Spleen (tissue), 7 donors: ENCODE results near the genes NIF3L1 and ALS2.

GRCh38 chr2:199460139-199460296, 2.3 kb upstream of the SATB2 start:
- PRO-cap, 4 experiments, result no peak in any of the 4 experiments
- RAMPAGE, long total RNA, 4 experiments, result no peak in any of the 4 experiments

GRCh38 chr2:199468152-199469045, 10.7 kb upstream of the SATB2 start:
- PRO-cap, 4 experiments, result no peak in any of the 4 experiments
- RAMPAGE, long total RNA, 4 experiments, result no peak in any of the 4 experiments

- PRO-cap, 4 experiments, result no peak in any of the 4 experiments
- RAMPAGE, long total RNA, 4 experiments, result no peak in any of the 4 experiments
Measured at GRCh38 chr2:199469046-199469704, 11.4 kb upstream of the SATB2 start.

- PRO-cap, 4 experiments, result no peak in any of the 4 experiments
- RAMPAGE, long total RNA, 4 experiments, result no peak in any of the 4 experiments
Measured at GRCh38 chr2:200086871-200087377, 131.5 kb downstream of the MAIP1 start.

GRCh38 chr2:200378467-200379433, 72.3 kb downstream of the SPATS2L start:
- PRO-cap, 4 experiments, result no peak in any of the 4 experiments
- RAMPAGE, long total RNA, 4 experiments, result no peak in any of the 4 experiments

GRCh38 chr2:200589810-200590562, 4.2 kb downstream of the AOX1 start:
- PRO-cap, 4 experiments, result no peak in any of the 4 experiments
- RAMPAGE, long total RNA, 4 experiments, result no peak in any of the 4 experiments

DNA sequence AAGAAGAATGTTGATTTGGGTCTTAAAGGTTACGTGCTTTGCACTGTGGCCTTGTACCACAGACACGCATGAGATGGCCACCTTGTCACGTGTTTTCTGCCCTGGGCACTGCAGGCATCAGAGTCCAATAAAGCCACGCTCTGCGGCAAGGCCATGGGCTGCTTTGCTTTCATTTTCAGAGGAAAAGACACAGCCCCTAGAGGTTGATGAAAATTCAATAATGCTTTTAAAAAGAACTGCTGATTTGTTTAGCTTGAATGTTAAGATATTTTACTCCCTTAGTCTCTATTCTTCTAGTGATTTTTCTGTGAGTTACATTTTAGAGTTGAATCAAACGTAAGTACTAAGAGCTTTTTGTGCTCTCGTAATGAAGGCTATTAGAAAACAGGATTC, 30.4 kb downstream of the AOX1 start:
- PRO-cap, 4 experiments, result peak in 1 of 4 experiments; most common plus-strand start position 172 of the sequence (in 1)
- RAMPAGE, long total RNA, 4 experiments, result no peak in any of the 4 experiments

DNA sequence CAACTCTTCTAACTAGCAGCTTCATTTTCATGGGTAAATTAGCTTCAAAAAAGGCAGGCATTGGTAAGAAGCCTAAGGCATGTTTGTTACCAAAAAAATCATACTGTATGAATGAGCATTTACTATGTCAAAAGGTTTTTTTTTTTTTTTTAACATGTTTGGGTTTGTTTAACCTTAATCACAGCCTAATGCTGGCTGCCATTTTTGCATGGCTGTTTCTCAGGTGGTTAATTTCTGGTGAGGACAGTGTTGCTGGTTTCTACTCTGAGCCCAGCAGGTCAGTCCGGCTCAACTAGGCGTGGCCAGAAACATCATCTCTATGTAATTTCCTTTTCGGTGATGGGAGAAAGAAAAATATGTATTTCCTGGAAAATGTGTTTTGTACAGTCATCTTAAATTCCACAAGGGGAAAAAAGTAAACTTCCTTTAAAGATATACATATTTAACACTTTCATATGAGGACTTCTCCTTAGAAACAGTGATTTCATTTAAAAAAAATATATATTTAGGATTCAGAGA, 24.9 kb upstream of the BZW1 start:
- PRO-cap, 4 experiments, result no peak in any of the 4 experiments
- RAMPAGE, long total RNA, 4 experiments, result no peak in any of the 4 experiments

DNA sequence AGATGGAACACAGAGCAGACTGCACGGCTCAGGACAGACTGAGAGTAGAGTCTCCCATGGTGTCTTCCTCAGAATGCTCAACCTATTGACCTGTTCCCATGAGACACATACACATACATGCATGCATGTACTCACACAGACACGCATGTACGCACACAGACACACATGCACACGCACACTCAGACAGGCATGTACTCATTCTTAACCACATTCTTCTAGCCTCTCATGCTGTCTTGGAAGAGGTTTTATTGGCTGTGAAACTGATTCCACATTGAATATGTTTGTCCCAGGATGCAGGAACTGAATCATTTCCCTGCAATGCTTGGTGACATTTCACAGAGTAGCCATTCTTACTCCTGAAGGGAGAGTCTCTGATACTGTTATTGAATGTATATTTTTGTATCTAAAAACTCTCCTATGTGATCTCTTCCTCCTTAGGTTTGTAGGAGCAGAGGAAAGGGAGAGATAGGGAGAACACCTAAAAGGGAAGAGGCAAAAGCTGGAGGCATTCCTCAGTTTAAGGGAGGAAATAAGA, 23.4 kb upstream of the BZW1 start:
- PRO-cap, 4 experiments, result no peak in any of the 4 experiments
- RAMPAGE, long total RNA, 4 experiments, result no peak in any of the 4 experiments

DNA sequence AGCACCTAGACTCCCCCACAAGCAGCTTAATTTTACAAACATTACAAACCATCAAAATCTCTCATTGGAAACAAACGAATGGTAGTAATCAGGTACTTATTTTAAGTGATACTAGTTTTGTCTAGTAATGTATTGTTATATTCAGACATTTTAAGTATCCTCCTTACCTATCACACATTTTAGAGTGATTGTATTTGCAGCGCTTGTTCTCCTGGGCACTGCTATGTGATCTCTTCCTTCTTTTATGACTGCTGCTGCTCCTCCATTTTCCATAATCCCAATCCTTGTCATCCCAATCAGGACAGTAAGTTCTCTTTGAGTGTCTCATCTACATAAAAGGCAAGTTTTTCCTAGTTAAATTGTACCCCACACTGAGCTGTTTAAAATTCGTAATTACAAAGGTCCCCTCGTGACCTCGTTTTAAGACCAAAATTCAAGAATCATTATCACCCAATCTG, 2.9 kb downstream of the CLK1 start:
- PRO-cap, 4 experiments, result no peak in any of the 4 experiments
- RAMPAGE, long total RNA, 4 experiments, result no peak in any of the 4 experiments

DNA sequence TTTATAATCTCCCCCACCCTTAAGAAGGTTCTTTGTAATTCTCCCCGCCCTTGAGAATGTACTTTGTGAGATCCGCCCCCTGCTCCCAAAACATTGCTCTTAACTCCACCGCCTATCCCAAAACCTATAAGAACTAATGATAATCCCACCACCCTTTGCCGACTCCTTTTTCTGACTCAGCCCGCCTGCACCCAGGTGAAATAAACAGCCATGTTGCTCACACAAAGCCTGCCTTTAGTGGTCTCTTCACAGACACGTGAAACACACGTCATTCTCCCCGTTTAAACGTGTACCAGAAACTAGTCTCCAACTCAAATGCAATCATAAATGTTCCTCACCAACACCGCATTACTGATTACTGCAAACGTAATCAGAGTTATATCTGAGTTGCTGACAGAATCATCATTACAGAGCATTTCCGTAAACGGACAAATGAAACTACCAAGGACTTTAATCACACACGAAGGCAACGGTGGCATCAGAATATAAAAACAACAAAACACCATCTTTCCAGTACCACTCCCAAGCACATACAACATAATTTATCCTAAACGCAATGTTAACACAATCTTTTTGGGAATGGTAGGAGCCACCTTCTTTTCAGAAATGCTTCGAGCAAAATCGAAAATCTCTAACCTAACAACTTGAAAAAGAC, 1.9 kb downstream of the CLK1 start:
- PRO-cap, 4 experiments, result peak in 4 of 4 experiments; most common plus-strand start position 431 of the sequence (in 4); most common minus-strand start position 353 of the sequence (in 2)
- RAMPAGE, long total RNA, 4 experiments, result no peak in any of the 4 experiments

GRCh38 chr2:200888734-200889802, at the start of gene NIF3L1:
NIF3L1 (plus strand) TSS chr2:200889371.
- PRO-cap, 4 experiments, result peak in 4 of 4 experiments; most common plus-strand start chr2:200889373 (in 4); most common minus-strand start chr2:200889290 (in 3)
- RAMPAGE, long total RNA, 4 experiments, result start-site peak on the plus strand in 4 of 4 experiments, at chr2:200889371-200889441 at its widest, 40 to 227 reads per replicate; start-site peak on the minus strand in 4 of 4 experiments, at chr2:200889020-200889333 at its widest, 25 to 147 reads per replicate

DNA sequence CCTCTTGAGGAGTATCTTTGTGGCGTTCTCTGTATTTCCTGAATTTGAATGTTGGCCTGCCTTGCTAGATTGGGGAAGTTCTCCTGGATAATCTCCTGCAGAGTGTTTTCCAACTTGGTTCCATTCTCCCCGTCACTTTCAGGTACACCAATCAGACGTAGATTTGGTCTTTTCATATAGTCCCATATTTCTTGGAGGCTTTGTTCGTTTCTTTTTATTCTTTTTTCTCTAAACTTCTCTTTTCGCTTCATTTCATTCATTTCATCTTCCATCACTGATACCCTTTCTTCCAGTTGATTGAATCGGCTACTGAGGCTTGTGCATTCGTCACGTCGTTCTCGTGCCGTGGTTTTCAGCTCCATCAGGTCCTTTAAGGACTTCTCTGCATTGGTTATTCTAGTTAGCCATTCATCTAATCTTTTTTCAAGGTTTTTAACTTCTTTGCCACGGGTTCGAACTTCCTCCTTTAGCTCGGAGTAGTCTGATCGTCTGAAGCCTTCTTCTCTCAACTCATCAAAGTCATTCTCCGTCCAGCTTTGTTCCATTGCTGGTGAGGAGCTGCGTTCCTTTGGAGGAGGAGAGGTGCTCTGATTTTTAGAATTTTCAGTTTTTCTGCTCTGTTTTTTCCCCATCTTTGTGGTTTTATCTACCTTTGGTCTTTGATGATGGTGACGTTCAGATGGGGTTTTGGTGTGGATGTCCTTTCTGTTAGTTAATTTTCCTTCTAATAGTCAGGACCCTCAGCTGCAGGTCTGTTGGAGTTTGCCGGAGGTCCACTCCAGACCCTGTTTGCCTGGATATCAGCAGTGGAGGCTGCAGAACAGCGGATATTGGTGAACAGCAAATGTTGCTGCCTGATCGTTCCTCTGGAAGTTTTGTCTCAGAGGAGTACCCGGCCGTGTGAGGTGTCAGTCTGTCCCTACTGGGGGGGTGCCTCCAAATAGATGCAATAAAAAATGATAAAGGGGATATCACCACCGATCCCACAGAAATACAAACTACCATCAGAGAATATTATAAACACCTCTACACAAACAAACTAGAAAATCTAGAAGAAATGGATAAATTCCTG, 36.0 kb downstream of the HYCC2 start:
- PRO-cap, 4 experiments, result no peak in any of the 4 experiments
- RAMPAGE, long total RNA, 4 experiments, result no peak in any of the 4 experiments

GRCh38 chr2:201127487-201128056, 11.6 kb downstream of the CFLAR start:
- PRO-cap, 4 experiments, result peak in 4 of 4 experiments; most common plus-strand start chr2:201127811 (in 2); most common minus-strand start chr2:201127725 (in 4)
- RAMPAGE, long total RNA, 4 experiments, result no peak in any of the 4 experiments

GRCh38 chr2:201232140-201232576, 28.2 kb upstream of the CASP8 start:
- PRO-cap, 4 experiments, result peak in 3 of 4 experiments; most common plus-strand start chr2:201232504 (in 2); most common minus-strand start chr2:201232336 (in 2)
- RAMPAGE, long total RNA, 4 experiments, result no peak in any of the 4 experiments

- PRO-cap, 4 experiments, result peak in 4 of 4 experiments; most common plus-strand start chr2:201642719 (in 3); most common minus-strand start chr2:201642670 (in 4)
- RAMPAGE, long total RNA, 4 experiments, result start-site peak on the minus strand in 2 of 4 experiments, at chr2:201642655-201642704 at its widest, 54 to 76 reads per replicate
Measured at GRCh38 chr2:201642238-201642931, 918 bp downstream of the TMEM237 start.

- PRO-cap, 4 experiments, result peak in 4 of 4 experiments; most common plus-strand start chr2:201781001 (in 3); most common minus-strand start chr2:201780755 (in 2)
- RAMPAGE, long total RNA, 4 experiments, result start-site peak on the minus strand in 1 of 4 experiments, at chr2:201780898-201780911 at its widest, 56 reads per replicate
Measured at GRCh38 chr2:201780683-201781801, at the start of gene ALS2. ALS2 (minus strand) TSS chr2:201780933.

GRCh38 chr2:202135693-202135945, 62.6 kb downstream of the KIAA2012 start:
- PRO-cap, 4 experiments, result no peak in any of the 4 experiments
- RAMPAGE, long total RNA, 4 experiments, result no peak in any of the 4 experiments

DNA sequence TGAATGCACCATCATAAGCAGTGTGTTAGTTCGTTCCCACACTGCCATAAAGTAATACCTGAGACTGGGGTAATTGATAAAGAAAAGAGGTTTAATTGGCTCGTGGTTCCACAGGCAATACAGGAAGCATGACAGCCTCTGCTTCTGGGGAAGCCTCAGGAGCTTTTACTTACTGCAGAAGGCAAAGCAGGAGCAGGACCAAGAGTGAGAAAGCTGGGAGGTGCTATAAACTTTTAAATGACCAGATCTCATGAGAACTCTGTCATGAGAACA, 55.8 kb downstream of the NBEAL1 start:
- PRO-cap, 4 experiments, result no peak in any of the 4 experiments
- RAMPAGE, long total RNA, 4 experiments, result no peak in any of the 4 experiments

DNA sequence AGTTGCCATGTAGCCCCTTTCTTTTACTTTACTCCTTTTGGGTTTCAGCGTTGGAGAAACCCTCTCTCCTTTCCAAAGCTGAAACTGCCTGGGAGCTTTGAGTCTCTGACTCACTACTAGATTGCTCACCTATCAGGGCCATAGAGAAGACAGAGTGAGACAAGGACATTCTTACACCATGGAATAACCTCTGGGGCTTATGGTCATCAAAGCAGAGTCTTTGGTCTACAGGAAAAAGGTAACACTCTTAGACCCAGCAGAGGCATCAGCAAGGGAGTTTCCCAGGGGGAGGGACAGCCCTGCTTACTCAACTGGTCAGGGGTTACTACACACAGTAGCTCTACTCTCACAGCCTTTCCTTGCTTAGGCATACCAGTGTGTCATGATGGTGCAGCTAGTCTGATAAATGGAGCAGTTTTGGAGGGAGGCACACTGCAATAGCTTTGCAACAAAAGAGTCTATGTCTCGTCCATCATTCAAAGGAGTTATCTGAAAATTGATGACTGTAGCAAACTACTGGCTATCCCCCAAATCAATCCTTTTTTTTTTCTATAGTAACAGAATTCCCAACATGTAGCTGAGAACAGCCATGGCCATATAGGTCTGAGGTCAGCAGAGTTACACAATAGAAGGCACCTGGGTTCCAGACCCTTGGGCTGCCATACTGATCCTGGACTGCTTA, 22.4 kb upstream of the CD28 start:
- PRO-cap, 4 experiments, result no peak in any of the 4 experiments
- RAMPAGE, long total RNA, 4 experiments, result no peak in any of the 4 experiments